SK-N-MC (cell line): ENCODE data around the gene IL16.

- RRBS: no CpG with 5 or more reads among the region's 6 CpGs
Observed at GRCh38 chr15:78497998-78498437, 9.4 kb upstream of the HYKK start.

GRCh38 chr15:78501920-78502532, 5.4 kb upstream of the HYKK start:
- RRBS: no CpG with 5 or more reads among the region's 6 CpGs

DNA sequence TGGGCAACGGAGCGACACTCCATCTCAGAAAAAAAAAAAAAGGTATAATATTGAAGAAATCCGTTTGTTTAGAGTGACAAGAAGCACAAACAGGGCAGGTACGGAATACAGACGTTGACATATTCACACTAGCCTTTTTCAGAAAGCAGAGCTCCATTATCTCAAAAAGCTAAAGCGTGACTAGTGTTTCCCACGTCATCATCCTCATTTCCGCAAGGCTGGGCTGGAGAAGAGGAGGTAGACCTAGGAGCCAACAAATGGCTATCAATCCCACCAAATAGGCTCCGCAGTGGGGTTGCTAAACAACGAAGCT, 647 bp upstream of the MORF4L1 start:
- RRBS: no CpG with 5 or more reads among the region's 10 CpGs

DNA sequence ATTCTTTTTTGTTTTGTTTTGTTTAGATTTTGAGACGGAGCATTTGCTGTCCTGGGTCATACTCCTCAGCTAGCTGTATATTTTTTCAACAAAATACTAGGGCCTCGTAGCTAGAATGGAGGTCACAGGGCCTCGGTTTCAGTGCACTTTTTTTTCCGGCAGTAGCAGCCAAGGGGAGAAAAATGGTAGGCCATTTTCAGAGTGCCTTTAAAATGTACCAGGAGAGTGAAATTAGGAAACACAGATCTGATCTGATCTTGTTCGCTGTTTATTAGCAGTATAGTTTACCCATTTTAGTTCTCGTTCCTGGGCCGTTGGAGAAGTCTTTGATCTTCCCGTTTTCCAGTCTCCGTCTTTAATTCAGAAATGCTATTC, 3.7 kb downstream of the MORF4L1 start:
- RRBS: no CpG with 5 or more reads among the region's 9 CpGs

DNA sequence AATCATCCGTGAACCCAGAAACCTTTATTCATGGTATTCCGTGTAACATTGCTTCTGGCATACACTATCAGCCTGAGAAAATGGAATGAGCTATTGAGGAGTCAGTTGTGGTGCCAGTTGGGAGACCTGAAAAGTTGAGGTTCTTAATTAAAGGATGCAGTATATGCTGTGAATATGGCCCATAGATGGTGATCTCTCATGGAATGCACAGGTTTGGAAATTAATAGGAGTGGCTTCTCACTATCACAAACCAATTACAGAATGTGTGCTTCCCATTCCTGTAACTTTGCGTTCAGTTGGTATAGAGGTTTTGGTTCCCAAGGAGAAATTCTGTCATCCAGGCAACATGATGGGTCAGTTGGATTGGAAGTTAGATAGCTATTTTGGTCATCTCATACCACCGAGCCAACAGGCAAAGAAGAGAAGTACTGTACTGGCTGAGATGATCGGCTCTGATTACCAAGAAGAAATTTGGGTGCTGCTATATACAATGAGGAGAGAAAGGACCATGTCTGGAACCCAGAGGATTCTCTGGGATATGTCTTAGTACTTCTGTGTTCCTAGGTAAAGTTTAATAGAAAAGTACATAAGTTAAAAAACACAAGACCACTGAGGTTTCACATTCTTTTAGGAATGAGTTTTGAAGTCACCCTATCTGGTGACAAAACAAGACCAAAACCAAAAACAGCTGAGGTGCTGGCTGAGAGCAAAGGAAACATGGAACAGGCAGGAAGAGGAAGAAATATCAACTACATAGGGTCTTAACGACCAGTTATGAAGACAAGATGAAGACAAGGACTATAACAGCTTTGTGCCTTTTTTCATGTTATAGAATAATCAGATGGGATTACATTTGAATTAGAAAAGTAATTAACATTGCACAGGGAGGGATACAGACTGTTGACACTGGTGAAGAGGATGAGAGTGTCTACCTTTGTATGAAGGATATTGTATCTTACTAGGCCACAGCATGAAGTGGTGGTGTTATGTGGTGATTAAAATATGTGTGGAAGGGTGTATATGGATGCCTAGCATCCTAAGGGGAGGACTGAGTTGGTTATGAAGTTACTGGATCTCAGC, 34.3 kb downstream of the MORF4L1 start:
- RRBS: no CpG with 5 or more reads among the region's 6 CpGs

- RRBS: no CpG with 5 or more reads among the region's 28 CpGs
Observed at GRCh38 chr15:78921689-78922701, 22.9 kb downstream of the CTSH start.

DNA sequence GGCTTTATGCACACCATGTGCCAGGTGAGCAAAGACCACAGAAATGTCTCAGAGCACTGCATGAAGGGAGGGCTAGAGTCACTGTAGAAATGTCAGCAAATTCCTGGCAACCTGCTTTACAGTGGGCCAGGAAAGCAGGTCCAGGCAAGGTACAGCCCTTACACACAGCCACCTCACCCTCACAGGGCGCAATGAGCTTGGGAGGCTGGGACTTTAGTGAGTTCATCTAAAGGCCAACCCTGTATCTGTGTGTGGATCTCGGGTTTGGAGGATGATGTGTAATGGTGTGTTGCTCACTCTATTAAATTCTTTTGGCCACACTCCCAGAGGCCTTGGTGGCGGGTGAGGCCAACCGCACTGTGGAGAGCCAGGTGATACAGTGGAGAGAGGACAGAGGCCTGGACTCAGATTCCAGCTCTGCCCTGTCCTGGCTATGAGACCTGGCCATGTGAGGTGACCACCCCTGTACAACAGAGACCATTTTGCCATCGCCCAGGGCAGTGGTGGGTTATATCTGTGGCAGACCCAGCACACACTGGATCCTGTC, 13.9 kb downstream of the CTSH start:
- RRBS: no CpG with 5 or more reads among the region's 5 CpGs

GRCh38 chr15:79091011-79091759, 605 bp upstream of the RASGRF1 start:
- RRBS: 5% methylated on average over 17 of the region's 54 CpGs

DNA sequence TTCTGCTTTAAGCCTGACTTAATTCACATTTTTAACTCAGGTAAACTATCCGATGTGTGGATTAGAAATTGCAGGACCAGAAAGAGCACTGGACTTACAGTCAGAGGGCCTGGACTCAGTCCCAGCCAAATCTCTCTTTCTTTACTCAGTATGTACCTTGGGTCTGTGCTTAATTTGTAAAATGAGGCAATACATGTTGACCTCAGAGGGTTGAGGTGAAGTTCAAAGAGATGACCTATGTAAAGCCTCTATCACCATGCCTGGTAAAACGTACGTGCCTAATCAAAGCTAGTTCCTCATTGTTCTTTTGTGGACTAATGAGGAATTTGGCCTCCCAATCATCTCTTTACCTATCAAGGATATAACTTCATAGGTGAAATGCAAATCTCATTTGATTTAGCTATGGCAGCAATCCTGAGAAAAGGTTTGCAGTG, 1.9 kb upstream of the BCL2A1 start:
- RRBS: no CpG with 5 or more reads among the region's 3 CpGs

GRCh38 chr15:80058805-80059056, 745 bp upstream of the ZFAND6 start:
- RRBS: no CpG with 5 or more reads among the region's 11 CpGs

- RRBS: no CpG with 5 or more reads among the region's 3 CpGs
Observed at GRCh38 chr15:80109705-80110430, 42.9 kb upstream of the FAH start.

DNA sequence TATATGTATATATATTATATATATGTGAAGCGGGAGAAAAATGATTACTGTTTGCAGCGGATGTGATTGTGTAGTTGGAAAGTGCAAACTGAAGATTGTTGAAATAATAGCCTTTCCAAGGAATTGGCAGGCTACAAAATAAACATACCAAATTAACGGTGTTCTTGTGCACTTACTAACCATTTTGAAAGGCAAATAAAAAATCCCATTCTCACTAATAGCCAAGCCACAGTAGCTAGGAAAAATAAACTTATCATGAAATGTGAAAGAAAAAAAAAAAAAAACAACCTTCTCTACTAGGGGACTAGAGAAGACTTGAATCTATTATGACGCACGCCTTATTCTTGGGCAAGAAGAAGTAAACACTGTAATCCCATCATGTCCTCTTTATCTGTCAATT, 633 bp upstream of the CTXND1 start:
- RRBS: no CpG with 5 or more reads among the region's 5 CpGs

GRCh38 chr15:80288181-80288539, 36.1 kb upstream of the CTXND1 start:
- RRBS: no CpG with 5 or more reads among the region's 4 CpGs

GRCh38 chr15:80932734-80933685, 56.6 kb downstream of the MESD start:
- RRBS: 70% methylated on average over 2 of the region's 22 CpGs

DNA sequence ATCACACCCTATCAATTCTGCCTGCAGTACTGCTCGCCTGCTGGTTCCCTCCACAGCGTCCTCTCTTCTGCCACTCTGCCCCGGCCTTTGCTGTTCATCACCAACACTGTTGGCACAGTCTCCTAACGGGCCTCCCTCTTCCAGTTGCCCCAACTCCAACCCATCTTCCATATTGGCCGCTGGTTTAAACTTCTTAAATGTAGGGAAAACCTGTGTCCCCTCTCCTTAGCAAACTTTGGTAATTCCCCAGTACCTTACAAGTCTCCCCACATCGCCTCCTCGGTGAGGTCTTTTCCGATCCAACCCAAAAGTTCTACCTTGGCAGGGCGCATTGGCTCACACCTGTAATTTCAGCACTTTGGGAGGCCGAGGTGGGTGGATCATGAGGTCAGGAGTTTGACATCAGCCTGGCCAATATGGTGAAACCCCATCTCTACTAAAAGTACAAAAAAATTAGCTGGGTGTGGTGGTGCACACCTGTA, 45.9 kb downstream of the MESD start:
- RRBS: no CpG with 5 or more reads among the region's 10 CpGs

DNA sequence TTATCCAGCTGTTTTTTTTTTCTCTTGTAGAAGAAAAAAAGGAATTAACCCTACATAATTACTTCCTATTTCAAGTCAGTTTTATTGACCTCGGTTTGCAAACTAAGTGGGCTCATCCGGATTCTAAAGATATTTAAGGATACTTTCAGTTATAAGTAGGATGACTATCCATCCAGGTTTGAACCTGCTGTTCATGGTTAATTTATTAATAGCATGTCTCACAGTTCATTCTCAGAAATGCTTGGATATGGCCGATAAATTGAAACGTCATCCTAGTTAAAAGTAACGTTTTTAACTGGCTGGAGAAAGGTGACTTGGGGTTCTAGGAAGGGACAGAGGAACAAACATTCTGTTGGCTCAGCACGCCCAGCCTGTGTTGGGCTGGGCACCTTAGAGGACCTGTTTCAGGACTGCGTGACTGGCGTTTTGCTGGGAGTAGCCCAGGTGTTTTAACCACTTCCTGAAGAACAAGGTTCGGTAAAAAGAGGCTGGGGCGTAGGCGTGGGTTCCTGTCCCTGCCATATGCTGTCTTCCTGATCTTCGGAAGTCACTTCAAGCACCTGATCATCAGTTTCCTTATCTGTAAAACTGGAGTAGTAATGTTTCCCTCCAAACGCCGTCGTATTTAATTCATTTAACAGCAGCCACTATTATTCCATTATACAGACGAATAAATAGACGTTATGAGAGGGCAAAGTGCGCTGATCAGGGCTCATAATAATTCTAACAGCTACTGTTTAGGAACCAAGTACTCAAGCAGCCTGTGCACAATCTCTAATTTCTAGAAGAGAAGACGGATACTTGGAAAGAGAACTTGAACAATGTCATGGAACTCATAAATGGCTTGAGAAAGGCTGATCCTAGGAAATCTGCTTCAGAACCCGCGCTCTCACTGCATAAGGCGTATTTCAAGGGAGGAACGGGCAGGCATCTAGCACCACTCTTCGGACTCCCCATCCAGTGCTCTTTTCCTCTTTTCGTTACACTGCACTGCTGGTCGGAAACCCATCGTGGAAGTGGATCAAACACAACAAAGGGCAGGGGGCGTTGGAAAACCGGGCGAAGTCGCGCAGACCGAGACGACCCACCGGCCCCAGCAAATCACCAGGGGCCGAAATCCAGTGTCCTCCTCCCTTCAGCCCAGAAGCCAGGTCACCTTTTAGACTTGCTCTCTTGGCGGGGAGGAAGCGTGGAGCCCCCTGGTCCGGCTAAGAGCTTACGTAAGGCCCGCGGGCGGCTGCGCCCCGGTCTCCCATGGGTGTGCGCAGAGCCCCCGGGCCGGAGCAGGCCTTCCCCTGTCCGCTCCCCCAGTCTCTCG, 856 bp upstream of the TLNRD1 start:
- RRBS: 11% methylated on average over 10 of the region's 50 CpGs

- RRBS: no CpG with 5 or more reads among the region's 4 CpGs
Observed at GRCh38 chr15:81038994-81039612, 38.4 kb downstream of the TLNRD1 start.

DNA sequence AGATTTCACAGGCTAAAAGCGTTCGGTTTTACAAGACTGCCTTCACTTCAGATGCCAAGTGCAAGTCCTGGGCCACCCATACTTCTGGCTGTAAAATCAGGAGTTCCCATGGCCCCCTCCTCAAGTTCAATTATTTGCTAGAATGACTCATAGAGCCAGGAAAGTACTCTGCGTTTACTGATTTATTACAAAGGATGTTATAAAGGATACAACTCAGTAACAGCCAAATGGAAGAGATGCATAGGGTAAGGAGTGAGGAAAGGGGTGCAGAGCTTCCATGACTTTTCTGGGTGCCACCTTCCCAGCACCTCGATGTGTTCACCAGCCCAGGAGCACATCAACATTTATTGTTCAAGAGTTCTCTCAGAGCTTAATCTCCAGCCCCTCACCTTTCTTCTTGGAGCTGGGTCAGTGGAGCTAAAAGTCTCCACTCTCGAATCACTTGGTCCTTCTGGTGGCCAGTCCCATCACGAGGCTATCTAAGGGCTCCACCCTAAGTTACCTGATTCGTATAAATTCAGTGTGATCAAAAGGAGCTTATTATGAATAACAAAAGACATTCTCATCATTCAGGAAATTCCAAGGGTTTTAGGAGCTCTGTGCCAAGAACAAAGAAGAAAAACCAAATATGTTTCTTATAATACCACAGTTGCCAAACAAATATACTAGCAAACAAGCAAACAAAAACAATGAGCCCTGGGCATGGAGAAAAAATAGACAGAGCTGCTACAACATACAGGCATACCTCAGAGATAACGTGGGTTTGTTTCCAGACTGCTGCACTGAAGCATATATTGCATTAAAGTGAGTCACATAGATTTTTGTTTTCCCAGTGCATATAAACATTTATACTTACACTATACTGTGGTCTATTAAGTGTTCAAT, 20.4 kb upstream of the CFAP161 start:
- RRBS: no CpG with 5 or more reads among the region's 8 CpGs

DNA sequence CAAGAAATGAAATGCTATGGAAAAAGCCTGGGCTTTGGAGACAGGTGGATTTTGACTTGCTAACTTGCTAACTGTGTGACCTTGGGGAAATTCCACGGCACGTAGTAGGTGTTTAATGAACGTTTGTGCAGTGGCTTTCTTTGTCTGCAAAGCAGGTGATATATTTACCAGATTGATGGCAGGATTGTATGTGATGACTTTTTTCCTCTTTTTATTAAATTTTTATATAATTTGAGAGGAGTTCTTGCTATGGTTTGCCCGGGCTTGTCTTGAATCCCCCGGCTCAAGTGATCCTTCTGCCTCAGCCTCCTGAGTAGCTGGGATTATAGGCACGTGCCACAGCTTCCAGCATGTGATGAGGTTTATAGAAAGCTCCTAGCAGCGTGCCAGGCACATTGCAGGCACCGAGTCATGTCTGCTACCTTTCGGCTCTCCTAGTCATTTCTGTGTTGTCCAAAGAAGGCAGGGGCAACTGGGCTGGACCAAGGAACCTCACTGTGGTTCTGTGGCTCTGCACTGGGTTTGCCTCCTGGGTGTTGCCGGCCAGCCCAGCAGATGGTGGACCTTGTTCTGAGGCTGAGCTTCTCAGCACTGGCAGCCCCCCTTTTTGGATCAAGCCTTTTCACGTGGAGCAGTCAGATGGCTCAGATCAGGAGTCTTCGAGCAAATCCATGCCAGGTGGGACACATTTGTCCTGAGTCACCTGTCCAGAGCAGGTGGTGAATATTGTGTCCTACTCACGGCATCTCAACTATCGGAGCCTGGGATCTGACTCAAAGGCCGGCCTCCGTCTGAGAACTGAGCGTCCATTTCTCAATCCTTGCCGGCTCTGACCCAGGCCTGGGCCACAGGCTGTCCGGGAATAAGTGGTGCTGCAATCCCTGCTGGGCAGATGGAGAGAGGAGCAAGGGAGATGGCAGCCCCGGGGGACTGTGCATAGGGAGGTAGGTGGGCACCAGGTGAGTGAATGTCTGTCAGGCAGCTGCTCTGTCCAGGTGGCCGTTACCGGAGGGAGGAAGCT, at the start of gene IL16:
Gene IL16 (plus strand): TSS at position 686 of the 1,021 bp plus-strand sequence.
- RRBS: 15% methylated on average over 4 of the region's 22 CpGs

- RRBS: no CpG with 5 or more reads among the region's 2 CpGs
Observed at GRCh38 chr15:81284349-81284755, 39.6 kb downstream of the STARD5 start.